Bronchus fibroblast of lung (primary cell): ENCODE results near the gene ZC2HC1B.

DNA sequence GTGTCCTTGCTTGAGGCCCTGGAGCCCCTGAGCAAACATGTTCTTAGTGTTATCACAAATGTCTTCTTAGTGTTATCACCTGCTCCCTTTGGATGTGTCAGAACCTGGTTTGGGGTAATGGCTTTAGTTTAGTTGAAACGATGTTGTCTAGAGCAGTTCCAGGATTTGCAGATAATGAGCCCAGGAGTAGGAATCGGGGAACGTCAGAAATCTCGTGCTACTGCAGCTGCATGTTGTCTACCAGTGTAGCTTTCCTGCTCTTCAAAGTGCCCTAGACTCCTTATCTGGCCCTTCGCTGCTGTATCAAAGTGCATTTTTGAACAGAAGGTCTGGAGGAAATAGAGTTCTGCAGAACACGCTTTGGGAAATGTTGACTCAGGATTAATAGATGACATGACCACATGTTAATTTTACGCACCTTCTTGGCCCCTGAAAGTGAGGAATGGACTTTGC, 69.7 kb downstream of the PHACTR2 start:
- RAMPAGE, long total RNA = no peak

DNA sequence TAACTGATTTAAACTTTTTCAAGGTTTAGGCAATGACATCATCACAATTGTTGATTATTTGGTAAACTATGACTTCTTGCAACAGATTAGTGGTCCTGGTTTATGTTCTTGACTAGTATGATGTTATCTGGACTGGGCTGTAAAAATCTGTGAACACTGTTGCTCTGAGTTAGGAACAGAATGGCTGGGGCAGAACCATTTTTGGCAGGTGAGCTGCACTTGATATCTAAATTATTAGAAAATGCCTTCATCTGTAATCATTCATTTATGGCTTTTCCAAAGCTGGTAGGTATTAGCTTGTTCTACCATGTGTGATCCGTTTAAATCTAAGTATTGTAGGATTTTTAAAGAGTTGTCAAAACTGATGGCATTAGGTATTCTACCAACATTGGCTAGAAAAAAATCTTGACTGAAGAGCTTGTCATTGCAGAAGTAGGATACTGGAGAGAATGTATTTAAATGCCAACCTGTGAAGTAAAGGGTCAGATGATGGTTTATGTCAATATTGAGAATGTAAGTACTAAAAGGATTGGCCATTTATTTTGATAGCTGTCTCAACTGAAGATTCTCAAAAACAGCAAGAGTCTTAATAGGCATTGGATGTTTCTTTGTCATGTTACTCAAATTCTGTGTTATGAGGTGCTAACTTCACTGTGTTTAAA, at the start of gene ZC2HC1B:
ZC2HC1B (plus strand) TSS at position 115 of the 662 bp plus-strand sequence.
- RAMPAGE, long total RNA = no peak

DNA sequence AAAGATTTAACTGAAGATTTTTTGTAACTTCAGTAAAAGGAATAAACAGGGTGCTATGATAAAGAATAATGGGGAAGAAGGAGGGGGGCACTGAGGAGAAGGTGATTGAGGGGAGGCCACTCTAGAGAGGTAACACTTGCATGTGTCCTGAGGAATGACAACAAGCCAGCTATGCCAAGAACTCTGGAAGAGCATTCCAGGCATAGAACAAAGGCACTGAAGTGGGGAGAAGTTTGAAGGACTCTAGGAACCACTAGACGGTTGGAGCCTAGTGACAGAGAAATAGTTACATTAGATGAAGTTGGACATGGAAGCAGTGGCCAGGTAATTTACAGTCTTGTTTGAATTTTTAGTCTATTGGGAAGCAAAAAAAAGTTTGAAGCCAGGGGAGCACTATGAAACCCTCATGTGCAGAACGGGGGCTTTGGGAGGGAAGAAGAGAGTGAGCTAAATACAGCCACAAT, 10.9 kb upstream of the SF3B5 start:
- RAMPAGE, long total RNA = no peak

- RAMPAGE, long total RNA = no peak
These were observed 9.4 kb downstream of the STX11 start for GRCh38 chr6:144159733-144160130.

GRCh38 chr6:144326752-144327668, 41.9 kb downstream of the UTRN start:
- RAMPAGE, long total RNA = no peak

DNA sequence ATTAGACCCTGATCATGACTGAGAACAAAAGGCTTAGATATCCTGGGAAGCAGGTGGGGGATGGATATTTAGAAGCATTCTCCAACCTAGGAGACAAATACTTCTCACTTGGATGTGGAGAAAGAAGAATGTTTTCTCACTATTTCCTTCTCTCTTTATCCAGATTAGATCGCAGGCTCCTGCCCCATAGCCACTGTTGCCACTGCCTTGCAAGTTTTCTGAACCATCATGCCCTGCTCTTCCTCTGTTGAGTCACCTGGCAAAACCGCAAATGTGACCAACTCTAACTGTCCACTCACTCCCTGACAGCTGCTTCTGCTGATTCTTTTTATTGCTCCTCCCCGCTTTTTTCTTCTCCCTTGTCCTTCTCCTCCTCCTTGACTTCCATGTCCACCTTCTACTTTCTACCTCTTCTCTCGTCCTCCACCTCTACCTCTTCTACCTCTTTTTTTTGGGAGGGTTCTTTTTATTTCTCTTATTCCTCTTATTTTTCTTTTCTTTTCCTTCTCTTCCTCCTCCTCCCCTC, 258.2 kb downstream of the UTRN start:
- RAMPAGE, long total RNA = no peak

- RAMPAGE, long total RNA = no peak
These were observed 1.2 kb upstream of the FBXO30 start for GRCh38 chr6:145815760-145816244.

DNA sequence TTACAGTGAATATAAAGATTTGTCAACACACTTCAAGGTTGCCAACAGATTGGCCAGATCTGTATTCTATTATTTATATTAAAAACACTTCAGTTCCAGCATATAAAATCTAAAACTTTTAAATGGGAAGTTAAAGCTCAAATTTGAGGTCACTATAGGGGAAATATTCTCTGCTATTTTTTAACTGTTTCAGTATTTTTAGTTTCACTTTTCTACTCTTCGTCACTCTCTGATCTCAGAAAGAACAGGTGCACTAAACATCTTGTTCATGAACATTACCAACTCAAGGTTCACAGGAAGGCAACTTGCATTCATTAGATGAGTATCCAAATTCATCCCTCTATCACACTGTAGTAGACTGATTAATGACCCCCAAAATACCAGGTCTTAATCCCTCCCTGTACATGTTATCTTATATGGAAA, 52.4 kb upstream of the FBXO30 start:
- RAMPAGE, long total RNA = no peak

DNA sequence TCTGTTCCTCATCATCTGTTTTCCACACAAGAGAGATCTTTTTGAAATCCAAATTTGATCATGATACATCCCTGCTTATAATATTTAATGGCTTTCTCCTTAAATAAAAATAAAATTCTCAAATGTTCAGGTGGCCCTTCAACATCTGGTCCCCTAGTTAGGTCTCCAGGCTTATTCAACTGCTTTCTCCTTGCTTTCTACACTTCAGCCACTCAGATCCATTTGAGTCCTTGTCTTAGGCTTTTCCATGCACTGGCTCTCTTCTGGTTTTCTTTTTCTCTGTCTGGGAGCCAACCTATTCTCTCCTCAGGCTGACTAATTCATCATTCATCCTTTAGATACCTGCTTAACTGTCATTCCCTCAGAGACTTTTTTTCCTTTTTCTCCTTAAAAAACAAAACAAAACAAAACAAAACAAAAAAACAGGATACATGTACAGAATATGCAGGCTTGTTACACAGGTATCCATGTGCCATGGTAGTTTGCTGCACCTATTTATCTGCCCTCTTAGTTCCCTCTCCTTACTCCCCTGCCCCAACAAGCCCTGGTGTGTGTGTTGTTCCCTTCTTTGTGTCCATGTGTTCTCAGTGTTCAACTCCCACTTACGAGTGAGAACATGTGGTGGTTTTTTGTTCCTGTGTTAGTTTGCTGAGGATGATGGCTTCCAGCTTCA, 56.6 kb downstream of the SHPRH start:
- RAMPAGE, long total RNA = no peak

DNA sequence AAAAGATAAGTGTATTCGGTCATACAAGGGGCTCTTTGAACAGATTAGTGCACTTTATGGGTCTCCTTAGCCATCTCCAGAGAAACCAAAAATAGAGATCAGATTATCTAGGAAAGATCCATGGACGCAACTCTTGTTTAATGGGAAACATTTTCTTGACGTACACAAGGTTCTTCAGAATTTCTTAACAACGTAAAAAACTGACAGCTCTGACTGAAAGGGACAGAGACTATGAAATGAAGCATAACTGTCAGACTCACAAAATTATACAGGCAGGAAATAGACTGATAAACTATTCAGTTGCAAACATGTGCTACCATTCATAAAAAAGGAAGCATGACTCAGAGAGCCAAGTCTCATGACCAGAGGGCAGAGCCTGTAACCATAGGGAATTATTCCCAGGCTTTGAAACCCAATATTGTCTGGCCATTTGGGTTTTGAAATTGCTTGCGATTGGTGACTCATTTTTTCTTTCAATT, 253.4 kb upstream of the RAB32 start:
- RAMPAGE, long total RNA = no peak

DNA sequence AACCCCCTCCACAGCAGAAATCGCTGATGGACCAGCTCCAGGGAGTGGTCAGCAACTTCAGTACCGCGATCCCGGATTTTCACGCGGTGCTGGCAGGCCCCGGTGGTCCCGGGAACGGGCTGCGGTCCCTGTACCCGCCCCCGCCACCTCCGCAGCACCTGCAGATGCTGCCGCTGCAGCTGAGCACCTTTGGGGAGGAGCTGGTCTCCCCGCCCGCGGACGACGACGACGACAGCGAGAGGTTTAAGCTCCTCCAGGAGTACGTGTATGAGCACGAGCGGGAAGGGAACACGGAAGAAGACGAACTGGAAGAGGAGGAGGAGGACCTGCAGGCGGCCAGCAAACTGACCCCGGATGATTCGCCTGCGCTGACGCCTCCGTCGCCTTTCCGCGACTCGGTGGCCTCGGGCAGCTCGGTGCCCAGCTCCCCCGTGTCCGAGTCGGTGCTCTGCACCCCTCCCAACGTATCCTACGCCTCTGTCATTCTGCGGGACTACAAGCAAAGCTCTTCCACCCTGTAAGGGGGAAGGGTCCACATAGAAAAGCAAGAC, 109.3 kb upstream of the RAB32 start:
- RAMPAGE, long total RNA = no peak

- RAMPAGE, long total RNA = no peak
These were observed 119.6 kb downstream of the STXBP5 start for GRCh38 chr6:147323820-147324235.

GRCh38 chr6:147326622-147327439, 122.6 kb downstream of the STXBP5 start:
- RAMPAGE, long total RNA = no peak

- RAMPAGE, long total RNA = no peak
These were observed 267.2 kb upstream of the SASH1 start for GRCh38 chr6:148075420-148075847.

DNA sequence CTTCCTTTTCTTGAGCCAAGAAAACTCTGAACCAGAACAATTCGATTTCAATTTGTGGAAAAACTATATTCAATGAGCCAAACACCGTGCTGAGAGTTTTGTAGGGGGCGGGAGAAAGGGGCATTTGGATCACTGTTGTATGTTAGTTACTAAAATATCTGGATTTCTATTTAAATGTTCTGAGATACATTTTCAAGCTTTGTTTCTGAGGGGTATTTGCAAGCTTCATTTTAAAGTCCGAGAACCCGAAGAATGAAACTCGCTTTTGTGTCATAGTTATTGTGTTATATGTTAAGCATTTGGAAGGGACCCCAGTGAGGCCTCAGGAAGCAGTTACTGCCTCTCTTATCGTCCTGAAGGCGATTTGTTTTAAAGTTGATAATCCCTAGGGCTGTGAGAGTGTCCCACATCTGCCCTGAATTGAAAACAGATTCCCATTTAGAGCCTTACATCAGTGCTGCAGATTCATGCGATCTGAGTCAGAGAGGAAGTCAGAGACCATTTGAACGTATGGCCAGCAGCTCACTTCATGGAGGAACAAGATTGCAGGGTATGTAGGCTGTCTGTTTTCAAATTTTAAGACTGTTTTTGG, 70.7 kb upstream of the SASH1 start:
- RAMPAGE, long total RNA = no peak

- RAMPAGE, long total RNA = no peak
These were observed 679 bp downstream of the SASH1 start for GRCh38 chr6:148343322-148343712.

- RAMPAGE, long total RNA = no peak
These were observed 176.9 kb downstream of the SASH1 start for GRCh38 chr6:148519345-148520038.

DNA sequence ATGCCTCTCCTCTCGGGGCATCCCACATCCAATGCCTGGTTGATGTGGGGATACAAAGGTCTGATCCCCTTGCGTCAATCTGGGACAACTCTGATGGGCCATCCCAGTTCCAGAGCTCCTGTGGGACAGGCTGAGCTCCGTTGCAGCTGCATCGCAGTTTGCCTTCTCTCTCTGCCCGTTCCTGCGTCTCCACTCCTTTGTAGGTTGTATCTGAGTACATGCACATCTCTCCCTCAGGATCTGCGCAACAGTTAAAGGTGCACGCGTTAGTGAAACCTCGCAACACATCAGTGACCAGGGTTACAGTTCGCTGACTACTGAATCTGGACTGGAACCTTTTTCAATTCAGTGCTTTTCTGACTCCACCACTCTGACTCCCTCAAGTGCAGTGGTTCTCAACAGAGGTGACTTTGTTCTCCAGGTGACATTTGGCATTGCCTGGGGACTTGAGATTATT, 43.9 kb downstream of the UST start:
- RAMPAGE, long total RNA = no peak

- RAMPAGE, long total RNA = no peak
These were observed 50.5 kb downstream of the UST start for GRCh38 chr6:148797259-148797745.

DNA sequence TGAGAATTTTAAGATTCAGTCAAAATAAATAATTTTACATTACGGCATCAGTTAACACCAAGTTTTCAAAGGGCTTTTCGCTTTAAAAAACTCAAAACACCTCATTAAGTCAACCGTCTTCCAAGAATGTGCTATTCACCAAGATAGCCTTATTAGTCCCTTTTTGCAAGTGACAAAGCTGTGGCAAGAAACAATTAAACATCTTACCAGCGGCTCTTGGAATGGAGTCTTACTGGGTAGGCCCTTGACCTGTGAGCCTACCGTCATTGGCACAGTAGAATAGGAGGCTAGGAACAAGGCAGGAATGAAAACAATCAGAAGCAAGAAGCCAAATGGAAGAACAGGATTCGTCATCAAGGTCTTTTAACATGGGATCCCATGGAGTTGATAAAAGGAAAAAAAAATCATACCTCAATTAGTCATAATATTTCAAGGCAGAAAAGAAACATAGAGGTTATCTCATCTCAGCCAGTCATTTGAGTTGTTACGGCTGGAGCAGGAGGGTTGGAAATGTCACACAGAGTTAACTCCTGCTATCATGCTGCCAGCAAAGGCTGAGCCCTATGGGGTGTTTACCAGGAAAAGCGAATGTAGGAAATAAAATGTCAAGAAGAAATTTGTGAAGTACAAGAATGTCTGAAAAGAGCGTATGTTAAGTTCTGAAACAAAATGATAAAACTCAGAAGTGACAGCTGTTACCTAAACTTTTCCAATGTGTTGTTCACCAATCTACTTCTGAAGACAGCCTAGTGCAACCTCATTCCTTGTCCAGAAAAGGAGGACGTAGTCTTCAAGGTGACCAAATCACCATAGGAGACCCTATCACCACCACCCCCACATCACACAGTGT, 236.5 kb downstream of the UST start:
- RAMPAGE, long total RNA = no peak